M059J (cell line): ENCODE data around the genes RIN1, BBS1, LRFN4 and PC.

- RAMPAGE, long total RNA: no peak
Measured at GRCh38 chr11:66060354-66060964, 8.3 kb downstream of the SF3B2 start.

DNA sequence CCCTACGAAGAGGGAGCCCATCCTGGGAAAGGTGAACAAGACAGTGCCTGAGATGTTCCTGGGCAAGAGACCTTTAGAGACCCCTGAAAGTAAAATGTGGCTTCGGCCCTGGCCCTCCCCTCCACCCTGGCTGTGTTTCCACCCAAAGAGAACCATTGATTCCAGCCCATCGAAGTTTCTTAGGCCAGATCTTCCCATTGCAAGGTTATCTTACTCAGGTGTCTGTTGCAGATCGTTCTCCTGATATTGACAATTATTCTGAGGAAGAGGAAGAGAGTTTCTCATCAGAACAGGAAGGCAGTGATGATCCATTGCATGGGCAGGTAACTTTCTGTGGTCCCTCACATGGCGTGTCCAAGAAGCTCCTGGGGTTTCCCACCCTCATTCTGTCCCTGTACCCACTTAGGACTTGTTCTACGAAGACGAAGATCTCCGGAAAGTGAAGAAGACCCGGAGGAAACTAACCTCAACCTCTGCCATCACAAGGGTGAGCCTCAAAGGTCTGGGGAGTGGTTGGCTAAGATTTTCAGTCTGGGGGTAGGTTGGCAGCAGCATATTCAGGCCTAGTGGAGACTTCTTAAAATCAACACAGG is 41.1 kb upstream of the KLC2 start:
- RAMPAGE, long total RNA: no peak

- RAMPAGE, long total RNA: no peak
Measured at GRCh38 chr11:66222406-66223234, 34.9 kb upstream of the KLC2 start.

DNA sequence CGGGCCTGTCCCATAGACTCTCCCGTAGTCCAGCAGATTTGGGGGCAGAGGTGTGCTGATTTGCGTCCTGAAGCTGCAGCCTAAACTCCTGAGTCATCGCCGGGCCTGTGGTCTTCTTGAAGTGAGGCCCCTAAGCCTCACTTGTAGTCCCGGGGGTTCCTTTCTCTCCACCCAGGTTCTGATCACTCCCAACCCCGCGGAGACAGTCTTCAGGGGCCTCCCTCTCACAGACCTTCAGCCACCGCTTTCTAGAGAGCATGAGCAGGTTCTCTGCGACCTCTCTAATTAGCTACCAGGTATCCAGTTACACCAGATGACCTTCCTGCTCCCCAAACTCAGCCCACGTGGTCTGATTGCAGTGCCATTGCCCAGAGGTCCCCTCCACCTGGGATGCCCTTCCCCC is 987 bp upstream of the YIF1A start:
- RAMPAGE, long total RNA: no peak

DNA sequence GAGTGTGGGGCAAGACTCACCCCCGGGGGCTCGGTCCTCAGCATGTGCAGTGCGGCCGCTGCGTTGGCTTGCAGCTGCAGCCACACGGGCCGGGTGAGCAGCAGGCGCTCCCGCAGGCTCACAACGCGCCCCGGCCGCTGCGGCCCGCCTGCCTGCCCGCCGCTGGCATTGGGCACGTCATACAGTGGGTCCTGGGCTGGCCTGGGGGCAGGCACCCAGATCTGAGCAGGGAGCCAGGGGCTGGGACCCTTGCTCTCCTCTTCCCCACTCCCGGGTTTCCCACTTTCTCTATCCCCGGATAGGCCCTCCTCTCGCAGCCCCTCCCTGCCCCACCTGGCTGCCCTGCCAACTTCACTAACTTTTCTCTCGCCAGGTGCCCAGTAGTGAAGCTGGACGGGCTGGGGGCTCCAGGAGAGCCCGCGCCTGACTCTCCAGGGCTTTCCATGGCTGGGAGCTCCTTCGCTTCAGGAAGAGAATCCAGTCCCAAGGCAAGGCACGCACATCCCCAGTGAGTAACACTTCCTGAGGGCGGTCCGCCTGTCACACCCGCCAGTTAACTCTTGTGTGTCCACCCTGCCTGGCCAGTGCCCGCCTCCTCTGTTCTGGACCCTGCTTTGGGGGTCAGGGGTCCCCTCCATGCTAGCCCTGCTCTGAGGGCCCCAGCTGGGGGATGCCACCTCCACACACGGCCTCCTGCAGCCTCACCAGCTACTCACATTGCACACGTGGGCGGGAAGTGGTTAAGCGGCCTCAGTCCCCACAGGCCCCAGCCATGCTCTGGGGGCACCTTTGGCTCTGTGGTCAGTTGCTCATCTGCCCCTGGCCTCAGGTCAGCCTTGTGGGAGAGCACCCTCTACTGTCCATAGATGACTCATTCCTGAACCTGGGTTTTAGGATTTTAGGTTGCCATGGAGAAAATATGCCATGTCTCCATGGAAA is at the start of gene RIN1:
Gene RIN1, minus strand, starts transcription at position 477 of the 939 bp plus-strand sequence.
- RAMPAGE, long total RNA: no peak

GRCh38 chr11:66349016-66349544 is 1.7 kb upstream of the B4GAT1 start:
- RAMPAGE, long total RNA: no peak

- RAMPAGE, long total RNA: no peak
Measured at GRCh38 chr11:66370858-66371068, 797 bp downstream of the SLC29A2 start.

GRCh38 chr11:66510185-66511420 is at the start of gene BBS1:
Gene BBS1, plus strand, starts transcription at chr11:66510635.
- RAMPAGE, long total RNA: no peak

- RAMPAGE, long total RNA: no peak
Measured at GRCh38 chr11:66623784-66624672, 7.6 kb downstream of the RBM14 start.

DNA sequence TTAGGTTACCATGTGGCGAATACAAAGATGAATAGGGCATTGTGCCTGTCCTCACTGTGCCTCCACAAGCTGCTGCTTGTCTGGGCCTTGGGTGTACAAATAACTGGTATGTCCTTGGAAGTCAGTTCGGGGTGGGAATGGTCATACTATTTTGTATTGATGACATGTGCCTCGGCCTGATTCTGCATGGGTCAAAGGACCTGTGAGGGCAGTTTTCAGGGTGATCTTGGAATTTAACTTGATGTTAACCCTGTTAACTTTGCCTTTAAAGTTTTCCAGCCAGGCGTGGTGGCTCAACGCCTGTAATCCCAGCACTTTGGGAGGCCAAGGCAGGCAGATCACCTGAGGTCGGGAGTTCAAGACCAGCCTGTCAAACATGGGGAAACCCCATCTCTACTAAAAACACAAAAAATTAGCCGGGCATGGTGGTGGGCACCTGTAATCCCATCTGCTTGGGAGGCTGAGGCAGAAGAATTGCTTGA is 11.5 kb downstream of the RBM4 start:
- RAMPAGE, long total RNA: no peak

GRCh38 chr11:66701640-66702098 is 24.0 kb upstream of the RBM4B start:
- RAMPAGE, long total RNA: no peak

GRCh38 chr11:66743140-66743996 is 1.2 kb upstream of the C11orf80 start:
- RAMPAGE, long total RNA: no peak

DNA sequence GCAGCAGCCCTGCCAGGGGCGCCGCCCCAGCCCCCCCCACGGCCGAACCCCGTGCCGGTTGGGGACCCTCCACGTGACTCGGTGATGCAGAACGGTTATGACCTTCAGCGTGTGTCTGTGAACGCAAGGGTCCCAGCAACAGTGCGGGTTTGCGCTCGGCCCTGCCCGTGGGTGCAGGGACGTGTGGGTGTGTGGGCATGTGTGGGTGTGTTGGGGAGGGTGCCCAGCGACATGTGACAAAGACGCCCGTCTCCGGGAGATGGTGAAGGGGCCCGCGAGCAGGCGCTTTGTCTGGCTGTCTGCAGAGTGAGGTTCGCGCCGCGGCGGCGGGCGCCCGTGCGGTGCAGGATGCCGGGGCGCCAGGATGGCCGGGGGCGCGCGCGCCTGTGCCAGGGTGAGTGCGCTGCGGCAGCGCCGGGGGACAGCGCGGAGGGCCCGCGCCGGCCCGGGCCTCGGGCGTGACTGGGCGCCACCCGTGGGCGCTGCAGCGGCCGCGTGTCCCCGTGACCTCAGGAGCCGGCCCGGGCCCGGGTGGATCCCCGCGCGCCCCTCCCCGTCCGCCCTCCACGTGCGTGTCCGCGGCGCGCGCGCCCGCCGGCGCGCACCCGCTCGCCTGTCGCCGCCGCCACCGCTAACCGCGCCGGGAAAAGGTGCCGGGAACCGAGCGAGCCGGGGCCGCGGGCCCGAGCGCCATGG is at the start of gene LRFN4:
Gene LRFN4, plus strand, starts transcription at position 594 of the 696 bp plus-strand sequence.
- RAMPAGE, long total RNA: no peak

GRCh38 chr11:66864485-66864867 is 7.6 kb downstream of the LRFN4 start:
- RAMPAGE, long total RNA: no peak

- RAMPAGE, long total RNA: no peak
Measured at GRCh38 chr11:66880832-66881289, 24.0 kb downstream of the LRFN4 start.

DNA sequence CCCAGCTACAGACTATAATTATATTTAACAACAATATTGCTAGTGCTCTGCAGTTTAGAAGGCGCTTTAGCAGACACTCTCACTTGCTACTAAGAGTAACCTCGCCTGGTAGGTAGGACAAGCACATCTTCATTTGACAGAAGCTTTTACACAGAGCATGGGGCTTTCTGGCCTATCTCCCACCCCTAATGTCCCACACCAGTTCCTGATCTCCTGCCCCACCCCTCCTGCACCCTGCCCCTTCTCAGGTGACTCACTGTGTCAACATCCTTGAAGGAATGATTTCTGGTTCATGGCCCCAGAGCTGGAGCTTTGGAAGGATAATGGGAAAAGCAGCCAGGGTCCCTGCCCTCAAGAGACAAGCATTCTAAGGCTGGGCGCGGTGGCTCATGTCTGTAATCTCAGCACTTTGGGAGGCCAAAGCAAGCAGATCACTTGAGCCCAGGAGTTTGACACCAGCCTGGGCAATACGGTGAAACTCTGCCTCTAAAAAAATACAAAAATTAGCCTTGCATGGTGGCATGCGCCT is 47.2 kb downstream of the LRFN4 start:
- RAMPAGE, long total RNA: no peak

DNA sequence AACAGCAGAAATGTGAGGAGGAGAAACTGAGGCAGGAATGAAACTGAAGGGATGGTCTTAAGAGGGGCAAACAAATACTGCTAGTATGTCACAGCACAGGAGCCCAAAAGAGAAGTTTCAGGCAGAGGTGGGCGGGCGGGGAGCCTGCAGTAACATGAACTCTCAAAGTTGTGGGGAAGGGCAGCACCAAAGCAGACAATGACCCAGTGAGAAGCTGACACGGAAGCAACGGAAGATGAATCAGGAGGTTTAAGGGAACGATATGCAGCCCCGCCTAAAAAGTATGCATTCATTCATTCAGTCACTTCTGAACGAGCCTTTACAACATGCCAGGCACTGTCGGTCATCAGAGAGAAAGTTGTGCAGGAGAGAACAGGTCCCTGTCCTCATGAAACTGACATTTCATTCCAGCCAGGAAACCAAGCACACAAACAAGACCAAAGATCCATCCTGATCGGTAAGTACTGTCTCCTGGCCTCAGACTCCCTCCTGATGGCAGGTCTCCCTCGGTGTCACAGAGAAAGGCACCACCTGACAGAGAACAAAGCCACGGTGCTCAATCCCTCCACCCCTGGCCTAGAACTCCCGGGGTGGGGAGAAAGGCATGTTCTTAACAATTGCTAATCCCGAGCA is 49.2 kb downstream of the LRFN4 start:
- RAMPAGE, long total RNA: no peak

GRCh38 chr11:66957956-66959031 is at the start of gene PC:
Gene PC, minus strand, starts transcription at chr11:66958383.
- RAMPAGE, long total RNA: no peak

DNA sequence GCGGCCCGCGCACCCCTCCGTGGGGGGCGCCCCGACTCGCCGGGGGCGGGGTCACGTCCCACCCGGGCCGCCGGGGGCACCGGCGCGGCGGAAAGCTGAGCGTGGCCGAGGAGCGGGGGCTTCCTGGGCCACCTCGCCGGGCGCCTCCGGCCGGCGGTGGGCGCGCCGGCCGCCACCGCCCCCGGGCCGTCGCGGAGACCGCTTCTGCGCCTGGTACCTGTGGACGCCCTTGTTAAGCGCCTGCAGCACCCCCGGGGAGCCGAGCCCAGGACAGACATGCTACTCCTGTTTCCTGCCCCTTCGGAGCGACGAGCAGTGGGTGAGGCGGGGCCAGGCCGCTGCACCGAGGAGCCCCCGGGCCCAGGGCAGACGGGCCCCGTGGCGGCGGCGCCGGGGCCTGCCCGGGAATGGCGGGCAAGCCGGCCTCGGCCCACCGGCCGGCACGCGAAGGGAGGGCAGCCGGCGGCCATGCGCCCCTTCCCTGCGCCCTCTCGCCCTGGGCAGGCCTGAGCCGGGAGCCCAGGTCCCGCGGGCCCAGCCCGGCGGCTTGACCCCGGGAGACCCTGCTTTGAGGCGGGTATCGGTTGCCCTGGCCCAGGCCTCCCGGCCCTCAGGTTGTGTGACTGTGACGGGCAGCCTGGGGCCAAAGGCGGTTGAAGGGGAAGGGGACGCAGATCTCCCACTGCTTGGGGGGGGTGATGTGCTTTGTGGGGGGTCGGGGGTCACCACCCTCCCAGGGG is 827 bp upstream of the KDM2A start:
- RAMPAGE, long total RNA: no peak

DNA sequence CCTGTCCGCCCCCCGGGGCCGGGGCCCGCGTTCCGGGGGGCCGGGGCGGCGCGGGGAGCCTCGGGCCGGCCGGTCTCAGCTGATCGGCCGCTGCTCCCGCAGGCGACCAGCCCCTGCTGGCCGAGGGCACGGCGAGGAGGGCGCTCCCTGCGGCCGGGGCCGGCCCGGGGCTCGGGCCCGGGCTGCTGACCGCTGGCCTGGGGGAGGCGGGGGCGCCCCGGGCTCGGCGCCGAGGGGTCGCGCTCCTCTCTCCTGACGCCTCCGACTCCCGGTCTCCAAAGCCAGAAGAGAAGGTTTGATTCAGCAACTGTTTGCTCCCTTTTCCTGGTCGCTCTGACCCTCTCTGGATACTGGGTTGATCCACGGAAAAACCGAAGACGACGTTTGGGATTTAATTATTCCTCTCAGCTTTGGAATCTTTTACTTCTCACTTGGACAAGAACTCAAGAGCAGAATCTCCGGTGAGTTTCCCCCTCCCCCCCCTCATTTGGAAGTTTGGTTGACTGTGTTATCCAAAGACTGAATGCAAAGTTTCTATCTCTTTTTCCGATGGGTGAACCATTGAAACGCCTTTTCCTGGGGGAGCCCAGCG is 622 bp downstream of the KDM2A start:
- RAMPAGE, long total RNA: no peak